Ovary (tissue), 7 donors: ENCODE results near the genes CCDC117 and KREMEN1.

- PRO-cap, 7 experiments = no peak in any of the 7 experiments
- RAMPAGE, long total RNA, 2 experiments = no peak in any of the 2 experiments
Observed at GRCh38 chr22:28383575-28384340, 295.9 kb downstream of the TTC28 start.

- PRO-cap, 7 experiments = peak in 5 of 7 experiments; most common plus-strand start chr22:28442213 (in 4); most common minus-strand start chr22:28442385 (in 5)
- RAMPAGE, long total RNA, 2 experiments = no peak in any of the 2 experiments
Observed at GRCh38 chr22:28442173-28442793, 237.4 kb downstream of the TTC28 start.

DNA sequence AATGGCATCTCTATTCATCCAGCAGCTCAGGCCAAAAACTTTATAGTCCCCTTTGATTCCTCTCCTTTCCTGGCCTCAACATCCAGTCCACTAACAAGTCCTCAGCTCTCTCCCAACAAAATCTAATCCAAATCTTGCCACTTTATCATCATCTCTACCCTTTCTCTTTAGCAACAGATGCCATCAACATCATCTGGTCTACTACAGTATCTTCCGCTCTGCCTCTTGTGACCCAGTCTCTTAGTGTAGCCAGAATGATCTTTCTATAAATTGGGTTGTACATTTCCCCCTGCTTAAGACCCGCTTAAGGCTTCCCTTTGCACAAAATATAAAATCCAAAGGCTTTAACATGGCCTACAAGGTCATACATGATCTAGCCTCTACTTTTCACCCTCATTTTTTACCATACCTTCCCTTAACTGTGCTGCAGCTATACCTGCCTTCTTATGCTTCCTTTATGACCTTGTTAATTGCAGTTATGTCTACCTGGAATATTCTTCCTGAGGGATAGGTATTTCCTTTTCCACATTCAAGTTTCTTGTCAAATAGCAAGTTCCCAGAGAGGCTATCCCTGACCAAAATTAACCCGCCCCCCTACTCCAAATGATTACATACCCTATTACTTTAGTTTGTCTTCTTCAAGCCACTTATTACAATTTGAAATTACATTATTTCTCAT, 225.9 kb downstream of the TTC28 start:
- PRO-cap, 7 experiments = no peak in any of the 7 experiments
- RAMPAGE, long total RNA, 2 experiments = start-site peak on the minus strand in 1 of 2 experiments, centred at position 508 of the sequence, 9 reads per replicate

- PRO-cap, 7 experiments = no peak in any of the 7 experiments
- RAMPAGE, long total RNA, 2 experiments = no peak in any of the 2 experiments
Observed at GRCh38 chr22:28581201-28581665, 98.4 kb downstream of the TTC28 start.

- PRO-cap, 7 experiments = no peak in any of the 7 experiments
- RAMPAGE, long total RNA, 2 experiments = no peak in any of the 2 experiments
Observed at GRCh38 chr22:28583909-28584937, 95.4 kb downstream of the TTC28 start.

DNA sequence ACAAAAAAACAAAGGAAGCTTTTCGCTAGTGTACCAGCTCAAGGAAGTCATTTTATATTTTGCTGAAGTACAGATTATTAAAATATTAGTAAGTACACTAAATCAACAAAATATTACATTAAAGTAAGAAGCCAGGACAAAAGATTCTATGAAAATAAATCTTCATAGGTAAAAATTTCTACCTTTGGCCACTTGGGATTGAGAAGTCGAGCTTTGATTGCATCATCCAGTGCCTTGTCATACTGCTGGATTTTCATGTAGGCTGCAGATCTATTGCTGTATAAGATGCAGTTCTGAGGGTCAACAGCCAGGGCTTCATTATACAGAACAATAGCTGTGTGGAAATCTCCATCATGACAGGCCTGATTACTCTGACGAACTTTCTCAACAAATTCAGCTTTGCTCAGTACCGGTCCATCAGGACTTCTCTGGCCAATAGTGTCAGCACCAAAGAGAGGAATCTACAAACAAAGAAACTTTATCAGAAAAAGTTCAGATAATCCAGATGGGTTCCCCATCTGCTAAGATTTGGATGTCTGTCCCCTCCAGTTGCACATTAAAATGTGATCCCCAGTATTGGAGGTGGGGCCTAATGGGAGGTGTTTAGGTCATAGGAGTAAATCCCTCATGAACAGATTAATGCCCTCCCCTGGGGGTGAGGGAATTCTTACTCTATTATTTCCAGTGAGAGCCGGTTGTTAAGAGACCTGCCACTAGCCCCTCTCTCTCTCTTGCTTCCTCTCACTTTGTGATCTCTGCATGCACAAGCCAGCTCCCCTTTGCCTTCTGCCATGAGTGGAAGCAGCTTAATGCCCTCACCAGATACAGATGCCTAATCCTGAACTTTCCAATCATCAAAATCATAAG, 50.0 kb downstream of the TTC28 start:
- PRO-cap, 7 experiments = no peak in any of the 7 experiments
- RAMPAGE, long total RNA, 2 experiments = no peak in any of the 2 experiments

GRCh38 chr22:28772499-28773207, at the start of gene CCDC117:
TSS of gene CCDC117 (plus strand) at chr22:28772695.
- PRO-cap, 7 experiments = peak in 7 of 7 experiments; most common plus-strand start chr22:28772748 (in 4); most common minus-strand start chr22:28772612 (in 3)
- RAMPAGE, long total RNA, 2 experiments = no peak in any of the 2 experiments

DNA sequence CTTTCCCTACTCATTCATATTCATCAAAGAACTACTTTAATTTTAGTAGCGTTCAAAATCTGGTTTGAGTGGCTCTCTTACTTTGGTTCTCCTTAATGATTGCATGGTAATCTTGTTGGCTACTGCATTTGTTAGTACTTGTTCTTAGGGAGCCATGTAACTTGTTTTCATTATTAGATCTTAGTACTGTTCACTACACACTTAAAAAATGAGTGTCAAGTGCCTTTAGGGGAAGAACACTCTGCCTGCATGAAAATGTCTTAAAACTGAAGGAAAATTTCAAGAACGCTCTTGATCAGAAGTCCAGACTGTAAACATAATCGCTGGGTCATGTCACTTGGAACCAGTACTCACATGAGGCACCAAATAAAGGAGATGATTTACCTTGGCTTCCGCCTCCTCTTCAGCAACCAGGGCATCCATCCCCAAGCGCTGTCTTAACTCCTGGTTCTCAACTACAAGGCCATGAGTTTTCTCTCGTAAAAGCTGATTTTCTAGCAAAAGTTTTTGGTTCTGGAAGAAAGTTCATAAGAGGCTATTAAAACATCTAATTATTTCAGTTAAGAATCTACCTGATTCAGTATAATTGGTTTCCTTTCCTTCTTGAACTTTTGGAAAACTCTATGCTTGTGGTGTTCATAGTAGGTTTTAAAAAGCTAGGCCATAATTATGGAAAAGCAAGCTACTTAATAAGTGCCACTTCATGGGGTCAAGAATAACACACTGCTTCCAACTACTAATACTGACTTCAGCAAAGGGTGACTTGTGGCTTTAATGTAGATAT, 24.4 kb downstream of the CCDC117 start:
- PRO-cap, 7 experiments = no peak in any of the 7 experiments
- RAMPAGE, long total RNA, 2 experiments = no peak in any of the 2 experiments

GRCh38 chr22:28812519-28812825, 40.0 kb downstream of the CCDC117 start:
- PRO-cap, 7 experiments = no peak in any of the 7 experiments
- RAMPAGE, long total RNA, 2 experiments = no peak in any of the 2 experiments

DNA sequence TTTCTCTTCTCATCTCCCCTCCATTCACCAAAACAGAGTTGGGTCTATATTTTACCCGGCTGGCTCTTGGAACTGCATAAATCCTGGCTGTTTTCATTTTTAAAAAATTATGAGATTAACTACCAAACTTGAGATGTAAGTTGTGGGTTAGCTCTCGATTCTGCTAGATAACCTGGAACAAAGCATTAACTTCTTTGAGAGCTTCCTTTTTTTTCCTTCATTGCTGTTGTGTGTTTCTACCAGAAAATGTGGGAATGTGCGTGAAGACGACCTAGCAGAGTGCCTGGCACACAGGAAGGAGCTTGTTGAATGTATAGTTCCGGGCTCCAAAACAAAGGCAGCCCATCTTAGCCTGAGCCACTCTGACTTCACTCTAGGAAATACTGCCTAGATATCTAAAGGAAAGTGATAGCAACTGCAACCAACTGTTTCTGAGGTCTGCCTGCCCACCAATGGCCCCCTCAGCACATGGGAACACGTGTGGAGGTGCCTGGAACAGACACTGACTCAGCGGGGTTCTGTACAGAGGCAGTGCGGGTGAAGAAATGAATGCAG, 42.5 kb downstream of the CCDC117 start:
- PRO-cap, 7 experiments = no peak in any of the 7 experiments
- RAMPAGE, long total RNA, 2 experiments = no peak in any of the 2 experiments

DNA sequence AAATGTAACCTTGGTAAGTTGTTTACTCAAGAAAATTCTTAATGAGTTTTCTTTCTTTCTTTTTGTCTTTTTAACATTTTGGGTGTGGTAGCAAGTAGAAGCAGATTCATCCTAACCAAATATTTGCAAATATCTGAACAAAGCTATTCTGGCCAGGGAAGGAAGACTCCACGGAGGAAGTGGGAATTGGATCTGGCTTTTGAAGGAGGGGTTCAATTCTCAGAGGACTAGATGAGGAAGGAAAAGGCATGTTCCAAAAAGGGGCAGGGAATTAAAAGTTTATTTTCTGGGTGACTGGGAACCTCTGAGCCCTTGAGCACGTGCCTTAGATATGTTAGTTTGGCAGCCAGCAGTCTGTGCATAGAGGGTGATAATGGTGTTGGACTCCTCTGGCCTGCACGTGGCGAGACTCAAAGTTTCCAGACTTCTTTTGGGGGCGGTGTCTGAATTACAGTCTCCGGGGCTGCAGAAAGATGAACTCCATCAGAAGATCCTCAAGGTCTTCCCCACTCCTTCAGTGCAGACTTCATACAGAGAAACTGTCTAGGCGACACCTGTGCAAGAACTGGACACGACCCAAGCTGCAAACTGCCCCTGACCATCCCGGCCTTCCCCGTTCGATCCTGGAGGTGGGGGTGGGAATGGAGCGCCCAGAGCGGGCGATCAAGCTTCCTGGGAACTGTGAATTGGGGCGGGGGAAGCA, 883 bp upstream of the ZNRF3 start:
- PRO-cap, 7 experiments = peak in 1 of 7 experiments; most common plus-strand start position 451 of the sequence (in 1)
- RAMPAGE, long total RNA, 2 experiments = no peak in any of the 2 experiments

DNA sequence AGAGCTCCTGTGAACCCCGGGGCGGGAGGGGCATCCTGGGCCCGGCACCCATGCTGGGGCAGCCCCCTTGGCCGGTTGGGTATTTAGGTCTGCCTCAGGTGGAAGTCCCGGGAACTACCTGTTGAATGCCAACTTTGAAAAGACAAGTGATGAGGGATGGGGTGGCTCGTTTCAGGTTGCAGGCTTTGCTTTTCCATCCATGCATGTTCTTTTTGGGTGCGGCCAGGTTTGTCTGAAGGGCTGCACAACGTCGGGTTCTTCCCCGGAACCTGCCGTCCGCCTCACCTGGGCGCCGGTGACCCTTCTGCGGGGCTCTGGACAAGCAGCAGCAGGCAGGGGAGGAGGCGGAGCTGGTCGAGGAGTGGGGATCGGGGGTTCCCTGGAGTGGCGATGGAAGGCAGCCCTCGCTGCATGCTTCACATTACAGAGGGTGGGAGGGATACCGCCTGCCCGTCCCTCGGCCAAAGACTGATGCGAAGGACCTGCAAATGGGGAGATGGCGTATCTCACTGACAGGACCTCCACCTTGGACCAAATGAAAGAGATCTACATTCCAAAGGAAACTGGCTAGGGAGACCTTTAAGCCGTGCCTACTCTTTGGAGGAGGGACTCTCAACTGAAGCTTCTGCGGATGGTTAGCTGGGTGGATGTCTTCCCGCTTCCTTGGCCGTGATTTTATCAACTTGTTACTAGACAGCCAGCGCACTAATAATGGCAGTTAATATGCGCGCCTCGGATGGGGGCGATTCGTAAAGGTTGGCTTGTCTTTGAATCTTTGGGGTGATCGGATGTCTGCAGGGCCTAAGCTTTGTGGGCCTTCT, 1.1 kb downstream of the ZNRF3 start:
- PRO-cap, 7 experiments = no peak in any of the 7 experiments
- RAMPAGE, long total RNA, 2 experiments = no peak in any of the 2 experiments

GRCh38 chr22:29022016-29022708, 39.5 kb downstream of the C22orf31 start:
- PRO-cap, 7 experiments = no peak in any of the 7 experiments
- RAMPAGE, long total RNA, 2 experiments = no peak in any of the 2 experiments

GRCh38 chr22:29049704-29050290, 11.8 kb downstream of the C22orf31 start:
- PRO-cap, 7 experiments = no peak in any of the 7 experiments
- RAMPAGE, long total RNA, 2 experiments = no peak in any of the 2 experiments

GRCh38 chr22:29071247-29072130, 1.3 kb upstream of the KREMEN1 start:
- PRO-cap, 7 experiments = peak in 6 of 7 experiments; most common plus-strand start chr22:29071543 (in 3); most common minus-strand start chr22:29071577 (in 5)
- RAMPAGE, long total RNA, 2 experiments = no peak in any of the 2 experiments

GRCh38 chr22:29072393-29073512, at the start of gene KREMEN1:
TSS of gene KREMEN1 (plus strand) at chr22:29073035.
- PRO-cap, 7 experiments = peak in 7 of 7 experiments; most common plus-strand start chr22:29073048 (in 6); most common minus-strand start chr22:29072852 (in 4)
- RAMPAGE, long total RNA, 2 experiments = no peak in any of the 2 experiments

GRCh38 chr22:29090046-29090555, 17.3 kb downstream of the KREMEN1 start:
- PRO-cap, 7 experiments = no peak in any of the 7 experiments
- RAMPAGE, long total RNA, 2 experiments = no peak in any of the 2 experiments

GRCh38 chr22:29093454-29093952, 20.7 kb downstream of the KREMEN1 start:
- PRO-cap, 7 experiments = peak in 6 of 7 experiments; most common plus-strand start chr22:29093891 (in 1); most common minus-strand start chr22:29093869 (in 6)
- RAMPAGE, long total RNA, 2 experiments = no peak in any of the 2 experiments

DNA sequence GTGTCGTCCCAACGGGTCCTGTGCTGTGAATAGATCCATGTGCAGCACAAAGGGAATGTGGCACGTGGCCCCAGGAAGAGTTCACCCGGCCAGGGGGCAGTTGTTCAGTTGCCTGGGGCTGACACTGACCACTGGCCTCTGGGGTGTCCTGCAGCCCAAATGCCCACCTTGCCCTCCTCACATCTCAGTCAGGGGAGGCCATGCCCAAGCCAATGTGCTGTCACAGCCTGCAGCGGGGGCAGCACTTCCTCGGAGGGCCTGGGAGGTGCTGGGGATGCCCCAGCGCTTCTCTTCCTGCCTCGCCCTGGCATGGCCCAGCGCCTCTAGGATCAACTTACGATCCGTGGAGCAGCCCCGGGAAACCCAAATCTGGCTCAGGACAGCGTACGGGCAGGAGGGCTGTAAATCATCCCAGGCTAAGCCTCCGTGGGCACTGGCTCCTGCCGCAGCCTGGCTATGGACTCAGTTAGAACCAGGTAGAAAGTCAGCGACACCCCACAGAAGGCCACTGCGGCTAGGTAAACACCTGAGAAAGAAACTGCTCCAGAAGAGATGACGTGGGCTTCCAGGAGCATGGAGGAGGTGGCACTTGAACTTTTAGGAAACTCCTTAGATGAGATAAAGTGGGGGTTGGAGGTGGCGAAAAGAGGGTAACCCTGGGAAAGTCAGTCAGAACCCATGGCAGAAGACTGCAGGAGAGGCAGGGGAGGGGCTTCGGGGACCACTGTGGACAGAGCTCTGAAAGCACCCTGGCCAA, 60.9 kb upstream of the EMID1 start:
- PRO-cap, 7 experiments = no peak in any of the 7 experiments
- RAMPAGE, long total RNA, 2 experiments = no peak in any of the 2 experiments

- PRO-cap, 7 experiments = peak in 6 of 7 experiments; most common plus-strand start chr22:29232852 (in 1); most common minus-strand start chr22:29232736 (in 3)
- RAMPAGE, long total RNA, 2 experiments = no peak in any of the 2 experiments
Observed at GRCh38 chr22:29232331-29233097, 26.8 kb downstream of the EMID1 start.